CD14-positive monocyte (primary cell): ENCODE measurements around the gene DNAAF9.

- CAGE, long polyA plus RNA = no peak
These were observed 5.0 kb upstream of the FASTKD5 start for GRCh38 chr20:3164450-3165380.

DNA sequence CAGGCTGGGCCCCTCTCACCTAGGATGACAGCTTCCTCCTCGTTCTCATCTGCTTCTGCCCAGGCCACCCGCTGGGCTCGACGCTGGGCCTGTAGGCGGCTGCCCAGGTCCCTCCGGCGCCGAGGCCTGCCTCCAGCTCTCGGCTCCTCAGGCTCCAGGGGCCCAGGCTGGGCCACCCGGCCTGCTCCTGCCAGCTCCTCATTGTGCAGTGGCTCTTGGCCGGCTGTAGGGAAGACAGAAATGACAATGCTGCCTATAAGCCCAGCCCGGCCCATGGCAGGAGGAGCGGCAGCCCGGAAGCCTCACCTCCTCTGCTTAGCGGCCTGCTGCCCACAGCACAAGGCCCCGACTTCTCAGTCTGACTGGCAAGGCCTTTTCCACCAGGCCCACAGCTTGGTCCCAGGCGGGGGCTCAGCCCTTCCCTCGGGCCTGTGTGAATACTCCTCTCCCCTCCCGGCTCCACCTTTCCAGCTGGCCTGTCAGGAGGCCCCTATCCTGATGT is 1.2 kb downstream of the DDRGK1 start:
- CAGE, long polyA plus RNA = no peak

DNA sequence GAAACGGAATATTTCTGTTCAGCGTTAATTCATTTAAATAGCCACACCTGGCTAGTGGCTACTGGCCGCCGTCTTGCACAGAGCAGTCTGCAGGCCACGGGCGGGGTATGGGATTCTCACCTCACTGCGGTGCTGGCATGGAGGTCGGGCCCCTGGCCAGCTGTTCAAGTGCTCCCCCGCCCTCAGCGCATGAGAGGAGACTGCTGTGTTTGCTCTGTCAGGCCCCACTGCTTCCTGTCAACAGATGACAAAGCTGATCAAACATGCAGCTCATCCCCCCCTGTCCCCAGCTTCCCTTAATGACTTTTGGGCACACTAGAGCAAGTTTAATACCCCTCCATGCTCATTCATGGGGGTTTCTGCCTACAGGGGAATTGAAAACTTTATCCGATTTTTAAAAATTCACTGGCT is 13.5 kb downstream of the ITPA start:
- CAGE, long polyA plus RNA = no peak

DNA sequence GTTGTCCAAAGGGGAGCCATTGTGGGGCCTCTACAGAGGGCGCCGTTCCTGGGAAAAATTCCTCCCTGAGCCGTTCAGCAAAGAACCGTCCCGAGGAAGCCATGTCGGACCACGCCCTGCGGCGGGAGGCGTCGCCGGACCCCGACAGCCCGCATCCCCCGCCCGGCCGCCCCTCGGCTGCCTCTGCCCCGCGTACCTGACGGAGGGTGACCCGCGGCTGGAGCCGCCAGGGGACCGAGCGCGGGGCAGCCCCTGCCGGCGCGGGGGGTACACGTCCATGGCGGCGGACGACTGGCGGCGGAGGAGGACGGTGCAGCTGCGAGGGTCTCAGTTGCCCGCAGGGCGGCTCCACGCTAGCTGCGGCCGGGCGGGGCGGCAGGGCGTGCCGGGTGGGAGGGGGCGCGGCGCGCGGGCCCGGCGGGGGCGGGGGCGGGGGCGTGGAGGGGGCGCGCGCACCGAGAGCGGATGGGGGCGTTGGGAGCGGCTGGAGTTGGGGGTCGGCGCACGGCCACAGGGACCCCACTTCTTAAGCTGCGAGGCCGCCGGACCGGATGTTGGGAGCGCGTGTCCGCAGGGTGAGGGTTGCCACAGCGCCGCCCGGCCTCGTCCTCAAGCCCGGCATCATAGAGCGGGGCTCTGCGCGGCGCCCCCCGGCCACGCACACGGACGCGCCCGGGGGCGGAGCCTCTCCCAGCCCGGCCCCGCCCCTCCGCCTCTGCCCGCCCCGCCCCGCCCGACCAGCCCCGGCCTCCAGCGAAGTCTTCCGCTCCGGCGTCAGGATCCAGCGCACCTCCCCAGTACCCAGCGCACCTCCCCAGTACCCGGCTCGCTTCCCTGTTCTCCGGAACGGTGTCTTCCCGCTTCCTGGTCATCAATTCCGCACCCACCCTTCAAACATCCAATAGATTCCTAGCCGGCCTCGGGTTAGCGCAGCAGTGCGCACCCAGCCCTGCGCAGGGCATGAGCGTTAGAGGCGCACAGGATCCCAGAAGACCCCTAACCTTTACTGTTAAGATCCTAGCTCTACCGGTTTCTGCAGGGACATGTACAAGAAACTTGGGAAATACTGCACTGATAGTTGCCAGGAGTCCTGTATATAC is at the start of gene DNAAF9:
Gene DNAAF9, minus strand, starts transcription at position 391 of the 1,100 bp plus-strand sequence.
- CAGE, long polyA plus RNA = no peak

DNA sequence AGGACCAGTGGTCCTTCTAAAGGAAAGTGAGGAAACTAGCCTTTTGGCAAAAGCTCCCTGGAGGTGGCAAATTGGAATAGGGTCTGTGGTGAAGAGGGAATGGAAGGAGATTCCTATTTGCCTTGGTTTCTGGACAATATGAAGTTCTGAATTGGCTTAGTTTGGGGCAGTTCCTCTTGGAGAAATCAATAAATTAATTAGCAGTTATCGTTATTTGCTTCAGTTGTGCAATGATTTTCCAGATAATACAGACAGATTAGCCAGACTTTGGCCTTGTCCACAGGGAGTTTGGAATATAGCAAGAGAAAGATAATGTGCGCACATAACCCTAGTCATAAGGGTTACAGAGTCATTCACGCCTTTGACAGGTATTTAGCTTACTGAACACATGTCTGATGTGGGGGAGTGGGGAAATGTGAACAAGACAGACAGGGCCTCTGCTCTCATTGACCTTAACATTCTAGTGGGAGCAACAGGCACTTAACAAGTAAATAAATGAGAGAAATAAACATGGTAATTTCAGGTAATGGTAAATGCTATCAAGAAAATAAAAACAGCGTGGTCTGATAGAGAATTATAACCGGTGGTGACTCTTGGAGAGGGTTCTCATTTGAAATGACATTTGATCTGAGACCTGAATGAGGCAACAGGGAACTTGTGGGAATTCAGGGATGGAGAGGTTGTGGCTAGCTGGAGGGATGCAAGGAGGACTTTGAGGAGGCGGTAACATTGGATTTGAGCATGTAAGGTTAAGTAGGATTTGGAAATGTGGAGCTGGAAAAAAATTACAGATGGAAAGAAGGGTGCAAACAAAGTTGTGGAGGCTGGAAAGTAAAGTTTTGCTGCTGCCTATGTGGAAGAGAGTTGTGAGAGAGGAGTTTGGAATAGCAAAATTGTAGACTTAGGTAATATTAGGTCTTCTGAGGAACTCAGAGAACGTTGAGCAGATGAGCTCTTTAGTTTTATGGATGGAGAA is 1.5 kb downstream of the ATRN start:
- CAGE, long polyA plus RNA = no peak

GRCh38 chr20:3539743-3540526 is 69.1 kb downstream of the ATRN start:
- CAGE, long polyA plus RNA = no peak

GRCh38 chr20:3547856-3548192 is 77.0 kb downstream of the ATRN start:
- CAGE, long polyA plus RNA = no peak

- CAGE, long polyA plus RNA = no peak
These were observed 5.1 kb upstream of the ADAM33 start for GRCh38 chr20:3686769-3687394.

GRCh38 chr20:3727157-3727718 is 5.2 kb upstream of the HSPA12B start:
- CAGE, long polyA plus RNA = no peak

- CAGE, long polyA plus RNA = no peak
These were observed 3.4 kb downstream of the SPEF1 start for GRCh38 chr20:3777435-3778662.

DNA sequence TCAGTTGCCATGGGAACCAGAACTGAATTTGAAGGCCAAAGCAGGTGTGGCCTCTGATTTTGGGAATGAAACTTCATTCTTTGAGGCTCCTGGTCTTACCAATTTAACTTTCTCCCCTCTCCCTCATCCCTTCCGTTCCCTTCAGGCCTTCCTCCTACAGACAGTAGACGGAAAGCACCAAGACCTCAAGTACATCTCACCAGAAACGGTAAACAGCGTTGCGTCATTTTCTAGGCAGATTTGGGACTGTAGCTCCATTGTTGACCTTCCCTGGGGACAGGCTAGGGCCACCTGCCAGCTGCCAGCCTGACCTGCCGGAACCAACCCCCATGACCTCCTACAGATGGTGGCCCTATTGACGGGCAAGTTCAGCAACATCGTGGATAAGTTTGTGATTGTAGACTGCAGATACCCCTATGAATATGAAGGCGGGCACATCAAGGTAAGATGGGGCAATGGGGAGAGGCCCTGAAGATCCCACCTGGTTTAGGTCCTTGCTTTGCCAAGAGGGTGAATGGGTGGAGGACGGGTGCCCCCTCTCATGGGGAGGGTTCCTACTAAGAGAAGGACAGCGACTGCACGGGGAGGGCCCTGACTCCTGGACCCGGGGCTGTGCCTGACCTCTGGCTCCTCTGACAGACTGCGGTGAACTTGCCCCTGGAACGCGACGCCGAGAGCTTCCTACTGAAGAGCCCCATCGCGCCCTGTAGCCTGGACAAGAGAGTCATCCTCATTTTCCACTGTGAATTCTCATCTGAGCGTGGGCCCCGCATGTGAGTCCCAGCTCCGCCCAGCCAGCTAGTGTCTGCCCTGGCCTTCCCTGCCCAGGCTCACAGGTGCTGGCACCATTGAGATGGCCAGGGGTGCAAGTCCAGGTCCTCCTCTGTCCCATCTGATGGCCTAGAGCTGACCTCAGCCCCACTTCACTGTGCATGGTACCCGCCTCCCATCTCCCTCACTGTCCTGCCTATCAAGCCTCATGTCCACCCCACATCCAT is 7.0 kb downstream of the CDC25B start:
- CAGE, long polyA plus RNA = no peak

- CAGE, long polyA plus RNA = no peak
These were observed 3.1 kb upstream of the MAVS start for GRCh38 chr20:3843495-3844019.

DNA sequence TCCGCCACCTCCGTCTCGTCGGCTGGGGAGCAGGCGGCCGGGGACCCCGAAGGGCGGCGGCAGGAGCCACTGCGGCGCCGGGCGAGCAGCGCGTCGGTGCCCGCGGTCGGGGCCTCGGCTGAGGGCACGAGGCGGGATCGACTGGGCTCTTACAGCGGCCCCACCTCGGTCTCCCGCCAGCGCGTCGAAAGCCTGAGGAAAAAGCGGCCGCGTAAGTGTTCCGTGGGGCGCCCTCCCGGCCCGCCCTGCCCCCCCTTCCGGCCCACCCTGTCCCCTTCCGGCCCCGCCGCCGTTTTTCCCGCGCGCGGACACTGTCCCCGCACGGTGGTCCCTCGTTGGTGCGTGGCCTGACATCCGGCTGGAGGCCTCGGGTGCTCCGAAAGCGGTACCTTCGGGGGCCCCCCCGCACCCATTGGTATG is 341 bp downstream of the PANK2 start:
- CAGE, long polyA plus RNA = no peak

- CAGE, long polyA plus RNA = no peak
These were observed 37.9 kb downstream of the PANK2 start for GRCh38 chr20:3926803-3927733.

GRCh38 chr20:3935244-3935862 is 46.2 kb downstream of the PANK2 start:
- CAGE, long polyA plus RNA = no peak

- CAGE, long polyA plus RNA = no peak
These were observed 10.7 kb downstream of the RNF24 start for GRCh38 chr20:4004628-4005170.

GRCh38 chr20:4011100-4011637 is 4.2 kb downstream of the RNF24 start:
- CAGE, long polyA plus RNA = no peak

- CAGE, long polyA plus RNA = no peak
These were observed 1.3 kb downstream of the RNF24 start for GRCh38 chr20:4013857-4014651.

GRCh38 chr20:4060037-4060846 is 44.9 kb upstream of the RNF24 start:
- CAGE, long polyA plus RNA = no peak

DNA sequence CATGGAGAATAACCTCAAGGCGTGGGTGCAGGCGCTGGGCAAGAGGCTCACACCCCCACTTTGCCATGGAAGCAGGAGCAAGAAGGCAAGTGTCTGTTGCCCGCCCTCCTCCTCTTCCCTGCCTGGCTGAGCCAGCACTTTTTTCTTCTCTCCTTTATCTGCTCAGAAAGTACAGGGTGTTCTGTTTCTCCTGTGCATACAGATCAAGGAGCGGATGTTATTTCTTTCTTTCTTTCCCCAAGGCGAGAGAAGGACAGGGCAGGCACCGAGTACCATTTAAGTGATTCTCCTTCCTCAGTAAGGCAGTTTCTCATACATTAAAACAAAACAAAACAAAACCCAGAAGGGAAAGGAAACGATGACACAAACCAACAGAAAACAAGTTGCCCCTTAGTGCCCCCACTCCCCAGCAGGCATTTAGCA is 22.3 kb downstream of the SMOX start:
- CAGE, long polyA plus RNA = no peak